GM23338 (cell line): Measurements from ENCODE around the gene NCF4.

DNA sequence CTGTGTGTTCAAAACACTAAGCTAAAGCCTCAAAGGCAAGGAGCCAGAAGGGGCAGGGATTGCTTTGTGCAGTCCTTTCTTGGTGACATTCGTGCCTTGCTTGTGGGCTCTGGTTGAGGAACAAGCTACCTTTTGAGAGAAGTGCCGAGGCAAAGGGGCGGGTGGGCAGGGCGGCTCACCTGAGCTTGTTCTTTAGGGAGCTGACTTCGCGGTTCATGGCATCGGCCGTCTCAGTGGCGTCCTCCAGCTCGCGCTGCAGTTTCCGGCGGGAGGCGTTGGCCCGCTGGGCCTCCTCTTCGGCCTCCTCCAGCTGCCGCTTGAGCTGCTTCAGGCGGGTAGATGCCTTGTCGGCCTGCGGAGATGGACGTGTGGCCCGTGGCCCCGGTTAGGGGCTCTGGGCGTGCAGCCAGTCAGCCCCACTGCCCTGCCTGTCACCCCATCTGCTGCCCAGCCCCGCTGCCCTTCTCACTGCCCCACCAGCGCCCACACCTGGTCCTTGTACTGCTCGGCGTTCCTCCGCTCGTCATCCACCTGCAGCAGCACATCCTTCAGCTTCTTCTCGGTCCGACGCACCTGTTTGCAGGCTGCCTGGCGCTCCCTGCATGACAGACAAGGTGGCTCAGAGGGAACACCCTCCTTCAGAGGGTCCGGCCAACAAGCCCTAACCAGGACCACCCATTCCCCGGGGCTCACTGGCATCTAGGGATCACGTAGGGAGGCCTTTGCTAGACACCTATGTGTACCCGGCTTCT, 31.2 kb downstream of the APOL1 start:
- PRO-cap = no peak
- RAMPAGE, long total RNA = no peak

DNA sequence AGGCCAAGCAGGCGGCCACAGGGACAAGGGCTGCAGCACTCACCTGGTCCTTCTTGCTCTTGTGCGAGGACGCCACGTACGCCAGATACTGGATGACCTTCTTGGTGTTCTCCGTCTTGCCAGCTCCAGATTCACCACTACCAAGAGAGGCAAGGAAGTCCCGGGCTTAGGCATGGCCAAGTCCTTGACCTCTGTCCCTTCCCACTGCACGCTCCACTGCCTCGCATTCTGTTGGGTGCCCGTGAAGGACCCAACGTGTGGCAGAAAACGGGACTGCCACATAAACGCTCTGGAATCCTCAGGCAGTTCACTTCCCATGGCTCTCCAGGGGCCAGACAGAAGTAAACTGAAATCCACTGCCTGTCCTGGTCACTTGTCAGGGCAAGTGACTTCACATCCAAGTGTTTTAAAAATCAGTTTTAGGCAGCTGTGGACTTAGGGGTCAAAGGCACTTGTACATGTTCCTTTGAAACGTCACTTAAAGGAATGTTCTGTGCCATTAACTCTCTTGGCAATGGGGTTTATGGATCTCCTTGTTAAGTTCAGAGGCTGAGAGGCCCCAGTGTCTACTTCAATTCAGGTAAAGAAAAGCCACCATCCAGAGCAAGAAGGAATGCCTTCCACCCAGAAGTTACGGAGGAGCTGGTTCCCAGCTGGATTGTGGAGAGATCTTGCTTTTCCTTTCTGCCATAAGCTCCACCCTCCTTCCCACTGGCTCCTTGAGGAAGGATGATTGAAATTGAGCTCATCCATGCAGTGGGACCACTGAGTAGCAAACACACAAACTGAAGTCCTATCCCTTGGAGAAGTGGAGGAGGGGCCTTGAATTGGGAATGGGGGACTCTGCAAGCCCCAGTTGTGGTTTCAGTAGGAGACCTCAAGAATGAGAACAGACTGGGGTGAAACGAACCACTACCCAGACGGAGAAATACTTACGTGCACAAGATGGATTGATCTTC, 61.0 kb downstream of the MYH9 start:
- PRO-cap = no peak
- RAMPAGE, long total RNA = no peak

DNA sequence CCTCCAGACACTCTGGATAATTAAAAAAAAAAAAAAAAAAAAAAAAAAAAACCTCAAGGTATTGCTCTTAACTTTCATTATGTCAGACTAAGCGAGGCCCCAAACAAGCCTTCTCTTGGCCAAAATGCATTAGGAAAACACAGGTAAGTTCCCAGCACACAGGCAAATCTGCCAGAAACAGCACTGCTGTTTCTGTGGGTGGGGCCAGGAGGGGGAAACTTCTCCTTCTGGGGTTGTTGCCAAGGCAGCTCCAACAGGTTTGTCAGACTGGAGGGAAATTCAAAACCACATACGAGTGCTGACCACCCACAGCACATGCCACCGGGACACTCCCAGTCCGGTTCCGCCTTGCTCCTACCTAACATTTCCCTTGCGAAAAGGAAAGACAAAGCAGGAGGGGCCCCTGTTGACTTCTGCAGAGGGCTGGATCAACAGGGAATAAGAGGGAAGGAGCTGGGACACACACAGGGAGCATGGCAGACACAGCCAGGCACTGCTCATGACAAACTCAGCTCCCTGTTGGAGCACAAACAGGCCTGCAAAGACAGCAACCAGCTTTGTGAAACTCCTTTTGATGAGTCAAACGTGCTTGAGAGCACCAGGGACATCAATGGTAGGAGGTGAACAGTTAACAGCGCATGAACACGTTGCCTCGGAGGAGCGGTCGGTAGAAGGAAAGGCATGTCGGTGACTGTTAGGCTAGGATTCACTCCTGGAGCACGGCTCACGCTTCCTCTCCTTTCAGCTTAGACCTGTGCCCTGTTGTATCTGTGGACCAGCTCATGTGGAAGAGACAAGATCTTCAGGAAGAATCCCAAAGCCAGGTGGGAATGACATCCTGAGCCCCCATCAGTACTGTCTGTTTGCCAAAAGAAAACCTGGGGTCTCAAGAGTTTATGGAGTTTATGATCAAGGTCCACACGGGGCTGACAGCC, 54.9 kb downstream of the MYH9 start:
- PRO-cap = no peak
- RAMPAGE, long total RNA = no peak

DNA sequence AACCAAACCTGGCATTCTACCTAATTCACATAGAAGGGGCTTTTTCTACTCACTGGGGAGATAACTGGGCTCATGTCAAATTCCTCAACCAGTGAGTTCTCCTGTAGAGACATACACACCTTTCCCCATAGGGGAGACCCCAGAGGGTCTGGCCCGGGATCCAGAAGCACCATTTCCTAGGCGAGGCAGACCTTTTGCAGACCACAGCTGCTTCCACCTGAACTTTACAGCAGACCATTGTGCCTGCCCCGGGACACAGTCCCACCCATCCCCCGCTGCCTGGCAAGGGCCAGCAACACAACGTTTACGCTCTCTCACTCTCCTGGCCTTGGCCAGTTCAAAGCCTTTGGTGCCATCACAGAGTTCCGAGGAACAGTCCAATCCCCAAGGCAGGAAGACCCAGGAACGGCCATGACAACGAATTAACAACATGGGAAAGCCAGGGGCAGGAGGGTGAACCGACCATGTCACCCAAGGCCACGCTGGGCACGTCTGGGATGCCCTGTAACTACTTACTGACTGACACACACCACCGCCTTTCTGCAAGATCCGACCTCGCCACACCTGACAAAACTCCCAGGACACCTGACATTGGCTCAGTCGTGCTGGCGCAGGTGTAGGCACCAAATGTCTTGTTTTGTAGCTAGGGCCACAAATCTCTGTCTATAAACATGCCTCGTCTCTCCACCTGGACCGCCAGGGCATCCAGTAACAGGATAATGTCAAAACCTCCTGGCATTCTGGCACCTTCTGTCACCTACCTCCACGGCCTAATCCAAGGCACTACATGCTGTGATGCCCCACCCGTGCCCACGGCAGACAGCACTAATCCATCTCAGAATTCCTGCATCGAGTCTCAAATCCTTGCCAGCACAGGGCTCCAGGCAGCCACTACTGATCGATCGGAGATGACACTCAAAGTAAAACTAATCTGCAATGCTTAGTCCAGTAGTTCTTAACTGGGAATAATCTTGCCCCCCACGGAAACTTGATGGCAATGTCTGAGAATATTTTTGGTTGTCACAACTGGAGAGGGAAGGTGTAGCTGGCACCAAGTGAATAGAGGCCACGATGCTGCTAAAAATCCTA, 51.2 kb downstream of the MYH9 start:
- PRO-cap = no peak
- RAMPAGE, long total RNA = no peak

DNA sequence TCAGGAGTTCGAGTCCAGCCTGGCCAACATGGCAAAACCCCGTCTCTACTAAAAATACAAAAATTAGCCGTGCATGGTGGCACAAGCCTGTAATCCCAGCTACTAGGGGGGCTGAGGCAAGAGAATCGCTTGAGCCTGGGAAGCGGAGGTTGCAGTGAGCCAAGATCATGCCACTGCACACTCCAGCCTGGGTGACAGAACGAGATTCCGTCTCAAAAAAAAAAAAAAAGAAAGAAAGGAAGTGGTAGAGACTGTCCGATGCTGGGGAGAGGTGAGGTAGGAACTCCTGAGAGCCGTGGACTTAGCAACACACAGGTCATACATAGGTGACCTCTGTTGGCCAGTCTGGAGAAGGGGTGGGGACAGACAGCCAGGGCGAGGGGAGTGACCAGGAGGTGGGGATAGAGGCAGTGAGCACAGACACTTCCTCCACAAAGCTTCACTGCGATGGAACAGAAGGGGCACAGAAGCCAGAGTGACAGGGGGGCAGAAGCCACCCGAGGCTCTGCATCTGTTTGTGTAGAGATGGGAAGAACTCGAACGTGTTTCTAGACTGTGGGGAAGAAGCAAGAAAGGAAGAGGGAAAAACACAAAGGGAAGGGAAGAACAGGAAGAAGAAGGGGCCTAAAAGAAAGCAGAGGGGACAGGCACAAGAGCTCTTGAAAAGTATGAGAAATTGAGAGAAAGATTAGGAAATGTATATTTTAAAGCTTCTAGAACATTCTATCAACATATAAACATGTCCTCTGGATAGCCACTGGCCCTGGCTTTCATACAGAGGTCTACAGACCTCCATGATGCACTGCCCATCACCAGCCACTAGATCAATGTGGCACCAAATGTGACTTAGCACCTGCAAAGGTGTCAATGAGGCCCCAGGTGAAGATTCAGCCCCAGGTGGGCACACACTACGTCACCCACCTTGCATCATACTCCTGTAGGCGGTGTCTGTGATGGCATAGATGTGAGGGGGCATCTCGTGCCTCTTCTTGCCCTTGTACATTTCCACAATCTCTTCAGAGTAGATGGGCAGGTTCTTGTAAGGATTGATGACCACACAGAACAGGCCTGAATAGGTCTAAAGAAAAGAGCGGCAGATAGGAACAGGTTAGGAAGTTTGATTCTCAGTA, 47.0 kb downstream of the MYH9 start:
- PRO-cap = unidirectional peak, plus-strand start at position 432 of the sequence
- RAMPAGE, long total RNA = no peak

- PRO-cap = bidirectional peak, plus-strand start at chr22:36361237, minus-strand start at chr22:36361106
- RAMPAGE, long total RNA = no peak
These were observed 26.9 kb downstream of the MYH9 start for GRCh38 chr22:36360837-36361327.

DNA sequence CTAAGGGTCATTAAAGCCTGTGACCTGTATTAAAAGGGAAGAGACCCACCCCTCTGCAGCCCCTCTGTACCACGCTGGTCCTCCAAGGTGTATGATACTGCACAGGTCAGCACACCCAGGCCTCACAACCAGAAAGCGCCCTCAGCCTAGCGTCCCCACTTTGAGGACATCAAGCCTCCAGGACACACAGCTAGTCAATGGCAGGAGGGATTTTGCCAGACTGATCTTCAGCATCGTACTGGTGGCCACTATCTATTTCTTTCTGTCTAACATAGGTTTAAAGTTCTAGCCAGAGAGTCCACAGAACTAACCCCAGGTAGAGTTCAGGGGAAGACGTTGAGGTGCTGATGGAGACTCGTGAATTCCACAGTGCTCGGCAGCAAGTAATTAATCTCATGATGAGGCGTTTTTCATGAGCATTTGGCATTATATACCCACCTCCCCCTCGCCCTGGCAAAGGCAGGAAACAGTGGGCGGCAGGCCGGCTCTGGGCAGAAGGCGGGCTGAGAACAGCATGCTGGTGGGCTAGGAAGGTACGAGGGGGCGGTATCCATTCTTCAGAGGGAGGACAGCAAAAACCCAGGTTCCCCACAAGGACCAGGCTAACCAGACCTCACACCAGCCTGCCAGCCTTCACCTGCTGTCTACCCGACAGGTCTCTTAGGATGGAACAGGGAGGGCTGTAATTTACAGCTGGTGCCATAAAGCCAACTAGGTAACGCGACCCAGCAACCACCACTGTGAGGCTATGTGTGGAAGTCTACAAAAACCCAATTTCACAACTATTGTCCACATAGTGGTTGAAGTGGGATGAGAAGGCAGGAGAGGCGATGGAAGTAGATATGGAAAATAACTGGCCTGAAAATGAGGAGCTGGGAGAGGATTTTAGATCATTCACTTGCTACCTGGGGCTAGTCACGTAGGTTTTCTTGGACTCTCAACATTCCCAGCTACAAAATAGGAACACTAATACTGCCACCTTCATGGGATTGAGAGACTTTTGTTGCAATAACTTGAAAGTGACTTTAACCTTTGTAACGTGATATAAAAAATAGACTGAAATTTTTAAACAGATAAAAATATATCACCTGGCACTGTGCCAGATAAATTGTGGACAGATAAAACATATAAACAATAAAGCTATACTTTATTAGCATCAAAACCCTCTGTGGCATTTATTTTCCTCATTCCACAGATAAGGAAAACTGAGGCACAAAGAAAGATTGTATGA, 18.4 kb downstream of the MYH9 start:
- PRO-cap = bidirectional peak, plus-strand start at position 67 of the sequence, minus-strand start outside the sequence; bidirectional peak, plus-strand start at position 218 of the sequence, minus-strand start at position 199 of the sequence
- RAMPAGE, long total RNA = no peak

DNA sequence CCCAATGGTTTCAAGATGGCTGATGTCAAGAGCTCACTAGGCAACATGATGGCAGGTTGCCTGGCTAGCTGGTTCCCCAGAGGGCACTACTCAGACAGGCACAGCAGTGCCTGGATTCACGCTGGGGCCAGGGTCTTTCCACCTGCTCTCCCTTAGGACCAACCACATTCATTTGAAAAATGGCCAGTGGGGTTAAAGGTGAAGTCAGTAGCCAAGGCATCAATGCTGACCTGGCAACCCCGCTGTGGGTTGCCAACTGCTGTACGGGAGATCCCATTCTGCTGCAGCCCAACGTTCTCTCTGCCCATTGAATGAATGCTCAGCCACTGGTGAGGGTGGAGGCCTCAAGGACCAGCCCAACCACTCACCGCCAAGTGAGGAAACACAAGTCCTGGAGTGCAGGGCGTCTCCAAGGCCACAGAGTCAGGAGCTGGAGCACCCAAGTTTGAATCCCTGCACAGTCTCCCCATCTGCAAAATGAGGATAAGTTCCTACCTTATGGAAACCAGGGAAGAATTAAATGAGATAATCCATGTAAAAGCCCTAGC, 12.5 kb downstream of the MYH9 start:
- PRO-cap = no peak
- RAMPAGE, long total RNA = no peak

- PRO-cap = bidirectional peak, plus-strand start at chr22:36455349, minus-strand start at chr22:36455097; bidirectional peak, plus-strand start at chr22:36455616, minus-strand start at chr22:36455507; unidirectional peak, minus-strand start at chr22:36455697
- RAMPAGE, long total RNA = no peak
These were observed 26.2 kb downstream of the TXN2 start for GRCh38 chr22:36454881-36455958.

DNA sequence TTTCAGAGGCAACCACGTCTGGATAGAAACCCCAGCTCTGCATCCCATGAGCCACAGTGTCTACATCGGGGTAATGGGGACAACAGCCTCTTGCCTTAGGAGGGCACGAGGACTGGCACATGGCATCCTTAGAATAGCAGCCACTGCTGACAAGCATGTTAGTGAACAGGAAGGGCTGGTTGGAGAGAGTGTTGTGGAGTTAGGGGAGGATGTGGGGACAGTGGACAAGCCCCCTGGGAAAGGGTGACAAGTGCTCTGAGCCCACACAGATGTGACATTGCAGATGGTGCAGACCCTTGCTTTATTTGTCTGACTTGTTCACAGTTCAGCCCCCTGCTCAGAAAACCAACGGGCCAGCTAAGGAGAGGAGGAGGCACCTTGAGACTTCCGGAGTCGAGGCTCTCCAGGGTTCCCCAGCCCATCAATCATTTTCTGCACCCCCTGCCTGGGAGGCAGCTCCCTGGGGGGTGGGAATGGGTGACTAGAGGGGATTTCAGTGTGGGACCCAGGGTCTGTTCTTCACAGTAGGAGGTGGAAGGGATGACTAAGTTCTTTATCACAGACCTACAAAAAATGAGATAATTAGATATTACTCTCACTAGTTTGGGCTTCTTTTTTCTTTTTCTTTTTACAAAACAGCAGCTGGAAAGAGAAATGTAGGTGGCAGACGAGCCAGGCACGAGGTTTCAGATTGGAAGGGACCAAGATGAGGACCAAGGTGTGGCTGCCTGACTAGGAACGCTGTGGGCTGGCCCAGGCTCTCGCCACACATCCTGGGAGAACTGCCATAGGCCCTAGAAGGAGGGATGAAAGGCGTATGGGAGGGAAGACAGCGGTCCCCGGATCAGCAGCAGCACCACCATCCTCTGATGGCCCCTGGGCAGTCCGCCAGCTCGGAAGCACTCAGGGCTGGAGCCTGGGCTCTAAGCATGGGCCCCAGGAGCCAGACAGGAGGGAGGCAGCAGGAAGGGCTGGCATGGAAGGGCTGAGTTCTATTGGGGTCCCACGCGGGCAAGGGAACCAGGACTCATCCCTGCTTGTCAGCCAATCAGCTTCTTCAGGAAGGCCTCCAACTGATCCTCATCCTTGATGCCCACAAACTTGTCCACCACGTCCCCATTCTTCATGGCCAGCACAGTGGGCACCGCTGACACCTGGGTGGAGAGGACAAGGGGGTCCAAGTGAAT, 14.3 kb downstream of the TXN2 start:
- PRO-cap = no peak
- RAMPAGE, long total RNA = no peak

DNA sequence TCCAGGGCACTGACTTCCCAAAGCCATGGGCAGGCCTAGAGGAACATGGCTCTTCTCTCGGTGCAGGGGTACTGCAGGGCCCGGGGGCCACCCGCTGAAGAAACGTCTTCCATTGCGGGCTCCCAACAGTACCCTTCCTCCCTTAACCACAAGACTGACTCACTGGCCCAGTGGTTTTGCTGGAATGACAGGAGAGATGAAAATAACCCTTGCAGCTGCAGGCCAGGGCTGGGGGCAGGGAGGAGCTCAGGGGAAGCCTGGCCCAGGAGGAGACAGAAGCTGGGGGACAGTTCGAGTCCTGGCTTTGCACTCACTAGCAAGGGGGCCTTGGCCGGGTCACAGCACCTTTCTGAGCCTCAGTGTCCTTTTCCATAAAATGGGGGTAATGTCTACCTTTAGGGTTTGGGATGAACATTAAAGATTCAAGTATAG, 13.4 kb downstream of the TXN2 start:
- PRO-cap = no peak
- RAMPAGE, long total RNA = no peak

- PRO-cap = no peak
- RAMPAGE, long total RNA = no peak
These were observed 10.9 kb downstream of the TXN2 start for GRCh38 chr22:36470557-36471006.

GRCh38 chr22:36471007-36471908, 10.2 kb downstream of the TXN2 start:
- PRO-cap = no peak
- RAMPAGE, long total RNA = no peak

DNA sequence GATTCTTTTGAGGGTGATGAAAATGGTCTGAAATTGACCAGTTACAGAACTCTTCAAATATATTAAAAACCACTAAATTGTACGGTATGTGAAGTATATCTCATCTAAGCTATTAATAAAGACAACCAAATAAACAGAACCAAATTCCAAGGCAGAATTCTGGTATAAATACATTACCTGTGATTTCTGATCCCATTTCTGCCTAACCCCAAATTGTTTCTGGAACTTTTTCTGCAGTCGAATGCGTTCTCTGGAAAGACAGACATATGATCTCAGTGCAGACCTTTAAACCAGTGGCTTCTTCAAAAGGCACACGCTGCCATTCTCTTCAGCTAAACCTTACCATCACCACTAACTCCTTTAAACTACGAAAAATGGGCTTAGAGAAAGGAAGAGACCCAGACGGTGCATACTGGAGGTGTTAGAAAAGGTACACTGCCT, 5.9 kb downstream of the EIF3D start:
- PRO-cap = no peak
- RAMPAGE, long total RNA = no peak

- PRO-cap = bidirectional peak, plus-strand start at chr22:36856383, minus-strand start at chr22:36856406
- RAMPAGE, long total RNA = no peak
These were observed 4.4 kb upstream of the NCF4 start for GRCh38 chr22:36856243-36856875.

DNA sequence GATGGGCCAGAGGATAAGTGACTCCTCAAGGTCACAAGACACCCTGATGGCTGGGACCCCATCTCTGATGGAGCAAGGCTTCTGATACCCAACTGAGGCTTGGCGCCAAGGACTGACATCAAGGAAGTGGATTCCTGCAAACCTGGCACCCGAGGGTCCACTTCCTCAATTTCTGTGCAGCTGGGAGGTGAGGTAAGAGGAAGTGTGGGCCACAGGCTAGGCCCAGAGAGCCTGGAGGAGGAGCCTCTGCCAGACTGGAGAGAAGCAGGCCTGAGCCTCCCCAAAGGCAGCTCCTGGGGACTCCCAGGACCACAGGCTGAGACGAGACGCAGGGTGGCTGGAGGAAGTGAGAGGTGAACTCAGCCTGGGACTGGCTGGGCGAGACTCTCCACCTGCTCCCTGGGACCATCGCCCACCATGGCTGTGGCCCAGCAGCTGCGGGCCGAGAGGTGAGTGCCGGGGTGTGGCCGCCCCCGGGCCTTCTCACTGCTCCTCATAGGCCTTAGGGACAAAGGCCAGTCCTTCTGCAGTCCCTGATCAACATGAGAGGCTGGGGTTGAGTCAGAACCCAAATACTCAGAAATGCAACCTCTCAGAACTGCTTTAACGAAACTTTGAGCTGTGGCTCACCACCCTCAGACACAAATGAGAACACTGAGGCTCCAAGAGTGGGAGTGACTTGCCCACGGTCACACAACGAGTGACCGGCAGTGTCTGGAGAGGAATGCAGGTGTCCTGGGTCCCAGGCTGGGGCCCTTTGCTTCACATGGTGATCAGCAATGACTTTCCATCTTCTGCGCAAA, at the start of gene NCF4:
Gene NCF4 (plus strand): TSS at position 252 of the 803 bp plus-strand sequence.
- PRO-cap = no peak
- RAMPAGE, long total RNA = no peak

DNA sequence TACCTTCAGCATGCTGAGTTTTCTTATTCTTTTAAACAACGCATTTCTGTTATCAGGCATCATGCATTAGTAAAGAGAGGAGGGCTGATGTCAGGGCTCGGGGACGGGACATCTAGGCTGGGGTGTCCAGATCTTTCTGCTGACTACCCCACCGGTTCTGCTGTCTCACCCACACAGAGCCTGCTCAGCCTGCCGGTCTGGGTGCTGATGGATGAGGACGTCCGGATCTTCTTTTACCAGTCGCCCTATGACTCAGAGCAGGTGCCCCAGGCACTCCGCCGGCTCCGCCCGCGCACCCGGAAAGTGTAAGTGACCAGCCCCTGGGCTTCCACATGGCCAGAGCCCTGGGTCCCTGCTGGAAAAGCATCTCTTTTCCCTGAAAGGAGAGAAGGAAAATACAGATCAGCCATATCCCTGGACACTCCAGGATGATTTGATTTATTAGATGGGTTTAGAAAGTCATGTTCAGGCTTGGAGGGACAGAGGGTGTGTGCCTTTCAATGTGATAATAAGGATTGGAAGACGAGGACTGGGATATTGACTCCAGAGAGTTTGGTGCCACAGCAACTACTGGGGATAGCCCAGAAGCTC, 9.5 kb downstream of the NCF4 start:
- PRO-cap = no peak
- RAMPAGE, long total RNA = no peak

DNA sequence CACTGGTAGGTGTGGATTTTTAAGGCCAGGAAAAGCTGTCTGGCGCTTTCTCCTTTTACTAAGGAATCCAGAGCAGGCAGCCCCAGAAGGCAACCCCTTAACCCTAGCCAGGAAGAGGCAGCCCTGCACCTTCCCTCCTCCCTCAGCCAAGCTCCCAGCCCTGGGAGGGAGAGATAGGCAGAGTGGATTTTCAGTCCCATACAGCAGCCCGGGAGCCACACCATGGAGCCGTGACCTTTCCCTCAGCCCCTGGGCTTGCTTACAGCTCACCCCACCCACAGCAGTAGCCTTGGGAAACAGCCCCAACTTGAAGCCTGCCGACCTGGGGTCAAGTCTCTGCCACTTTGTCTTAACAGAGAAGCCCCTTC, 4.5 kb downstream of the TST start:
- PRO-cap = no peak
- RAMPAGE, long total RNA = no peak

GRCh38 chr22:37018064-37018469, 1.2 kb downstream of the TST start:
- PRO-cap = no peak
- RAMPAGE, long total RNA = no peak

GRCh38 chr22:37100476-37101066, 8.9 kb downstream of the TMPRSS6 start:
- PRO-cap = no peak
- RAMPAGE, long total RNA = no peak